Heart left ventricle (tissue), 7 donors: ENCODE data around the genes SH2B2 and RELN.

DNA sequence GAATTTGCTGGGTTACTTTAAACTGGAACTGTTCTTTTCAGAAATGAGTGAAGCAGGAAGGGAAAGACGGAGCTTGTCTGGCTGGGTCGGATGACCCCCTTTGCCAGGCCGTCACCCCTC, 40.0 kb downstream of the CUX1 start:
- PRO-cap, 6 experiments = peak in 1 of 6 experiments; most common plus-strand start position 46 of the sequence (in 1)
- RAMPAGE, long total RNA, 2 experiments = no peak in any of the 2 experiments
- RRBS = no CpG with 5 or more reads among the region's 3 CpGs

DNA sequence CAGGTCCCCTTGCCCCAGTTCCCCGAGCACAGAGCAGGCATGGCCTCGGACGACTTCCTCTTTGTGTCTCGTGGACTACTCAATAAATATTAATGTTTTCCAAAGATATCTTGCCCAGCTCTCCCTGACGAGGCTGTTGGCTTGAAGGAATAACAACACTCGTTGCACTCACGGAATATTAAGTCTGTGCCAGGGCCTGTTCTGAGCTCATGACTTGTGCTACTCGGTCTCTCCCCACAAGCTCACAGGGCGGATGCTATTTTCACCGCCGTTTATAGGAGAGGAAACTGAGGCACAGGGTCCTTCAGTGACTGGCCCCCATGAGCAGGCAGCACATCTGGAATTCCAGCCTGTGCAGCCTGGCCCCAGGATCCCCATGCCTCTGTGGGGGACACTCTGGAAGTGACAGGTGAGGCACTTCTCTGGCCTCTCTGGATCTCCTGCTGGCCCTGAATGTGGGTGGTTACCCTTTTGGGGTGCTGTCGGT, 68.3 kb downstream of the CUX1 start:
- PRO-cap, 6 experiments = no peak in any of the 6 experiments
- RAMPAGE, long total RNA, 2 experiments = no peak in any of the 2 experiments
- RRBS = no CpG with 5 or more reads among the region's 12 CpGs

DNA sequence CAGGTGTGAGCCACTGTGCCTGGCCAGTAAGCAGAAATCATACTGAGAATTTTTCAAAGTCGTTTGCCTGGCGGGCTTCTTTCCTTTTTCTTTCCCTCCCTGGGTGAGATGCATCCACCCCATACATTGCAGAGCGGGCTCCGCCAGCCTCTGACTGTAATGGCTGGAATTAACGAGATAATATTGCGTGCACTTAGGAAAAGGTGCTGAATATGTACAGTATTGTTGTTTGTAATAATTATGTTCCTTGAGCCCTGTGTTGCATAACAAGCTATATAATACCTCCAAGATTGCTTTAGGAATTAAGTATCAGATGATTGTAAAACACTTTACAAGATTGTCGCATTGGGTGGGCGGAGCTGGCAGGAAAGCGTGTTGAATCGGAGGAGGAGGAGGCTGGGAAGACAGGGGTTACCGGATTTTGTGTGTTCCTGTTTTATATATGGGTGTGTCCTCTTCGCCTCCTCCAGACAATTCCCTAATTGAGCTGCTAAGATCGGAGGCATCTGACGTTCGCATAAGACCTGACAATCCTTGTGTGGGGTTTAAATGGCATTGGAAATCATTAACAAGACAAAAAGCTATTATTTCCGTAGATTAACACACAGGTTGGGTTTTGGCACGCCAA, 193.1 kb upstream of the SH2B2 start:
- PRO-cap, 6 experiments = no peak in any of the 6 experiments
- RAMPAGE, long total RNA, 2 experiments = no peak in any of the 2 experiments
- RRBS = no CpG with 5 or more reads among the region's 17 CpGs

GRCh38 chr7:102233957-102234673, 52.6 kb upstream of the SH2B2 start:
- PRO-cap, 6 experiments = no peak in any of the 6 experiments
- RAMPAGE, long total RNA, 2 experiments = no peak in any of the 2 experiments
- RRBS = 94% methylated on average over 4 of the region's 20 CpGs

DNA sequence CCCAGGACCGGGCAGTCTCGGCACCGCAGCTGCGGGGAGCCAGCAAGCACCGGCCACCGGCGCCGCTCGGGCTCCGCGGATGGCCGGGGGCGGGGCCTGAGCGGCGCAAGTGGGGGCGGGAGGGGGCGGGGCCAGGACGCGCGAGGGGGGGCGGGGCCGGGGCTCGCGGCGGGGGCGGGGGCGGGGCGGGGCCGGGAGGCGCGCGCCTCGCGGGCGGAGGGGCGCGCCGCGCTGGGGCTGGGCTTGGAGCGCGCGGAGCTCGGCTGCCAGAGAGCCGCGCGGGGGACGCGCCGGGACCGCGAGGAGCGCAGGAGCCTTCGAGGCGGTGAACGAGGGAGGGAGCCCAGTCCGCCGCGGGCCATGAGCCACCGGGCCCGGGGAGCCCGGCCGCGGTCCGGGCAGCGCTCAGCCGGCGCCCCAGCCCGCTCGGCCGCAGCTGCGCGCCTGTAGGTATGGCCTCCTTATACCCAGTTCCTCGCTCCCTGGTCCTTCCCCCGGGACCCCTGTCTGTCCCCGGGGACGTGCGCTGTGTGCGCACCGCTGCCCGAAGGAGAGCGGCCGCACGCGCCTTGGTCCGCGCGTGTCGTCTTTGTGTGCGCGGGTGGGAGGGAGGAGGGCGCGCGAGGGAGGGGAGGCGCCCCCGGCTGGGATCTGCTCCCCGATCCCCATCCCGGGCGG, at the start of gene SH2B2:
SH2B2 (plus strand) TSS at position 224 of the 678 bp plus-strand sequence.
- PRO-cap, 6 experiments = peak in 6 of 6 experiments; most common plus-strand start position 269 of the sequence (in 6); most common minus-strand start position 81 of the sequence (in 6)
- RAMPAGE, long total RNA, 2 experiments = no peak in any of the 2 experiments
- RRBS = 2% methylated on average over 48 of the region's 98 CpGs

- PRO-cap, 6 experiments = no peak in any of the 6 experiments
- RAMPAGE, long total RNA, 2 experiments = no peak in any of the 2 experiments
- RRBS = 9% methylated on average over 6 of the region's 21 CpGs
These were observed 6.4 kb downstream of the SH2B2 start for GRCh38 chr7:102293102-102293479.

DNA sequence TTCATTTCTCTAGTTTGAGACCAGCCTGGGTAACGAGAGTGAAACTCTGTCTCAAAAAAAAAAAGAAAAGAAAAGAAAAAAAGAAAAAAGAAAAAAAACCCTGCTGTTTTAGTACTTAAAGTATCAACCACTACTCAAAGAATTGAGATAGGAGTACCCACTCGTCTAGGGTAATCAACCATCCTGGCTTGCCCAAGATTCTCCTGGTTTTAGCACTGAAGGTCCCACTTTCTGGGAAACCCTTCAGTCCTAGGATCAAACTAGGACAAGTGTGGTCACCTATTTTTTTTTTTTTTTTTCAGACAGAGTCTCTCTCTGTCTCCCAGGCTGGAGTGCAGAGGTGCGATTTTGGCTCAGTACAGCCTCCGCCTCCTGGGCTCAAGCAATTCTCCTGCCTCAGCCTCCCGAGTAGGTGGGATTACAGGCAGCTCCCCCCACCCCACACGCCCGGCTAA, 6.1 kb upstream of the PRKRIP1 start:
- PRO-cap, 6 experiments = no peak in any of the 6 experiments
- RAMPAGE, long total RNA, 2 experiments = no peak in any of the 2 experiments
- RRBS = no CpG with 5 or more reads among the region's 7 CpGs

GRCh38 chr7:102397358-102397807, 1.2 kb downstream of the PRKRIP1 start:
- PRO-cap, 6 experiments = no peak in any of the 6 experiments
- RAMPAGE, long total RNA, 2 experiments = no peak in any of the 2 experiments
- RRBS = no CpG with 5 or more reads among the region's 5 CpGs

DNA sequence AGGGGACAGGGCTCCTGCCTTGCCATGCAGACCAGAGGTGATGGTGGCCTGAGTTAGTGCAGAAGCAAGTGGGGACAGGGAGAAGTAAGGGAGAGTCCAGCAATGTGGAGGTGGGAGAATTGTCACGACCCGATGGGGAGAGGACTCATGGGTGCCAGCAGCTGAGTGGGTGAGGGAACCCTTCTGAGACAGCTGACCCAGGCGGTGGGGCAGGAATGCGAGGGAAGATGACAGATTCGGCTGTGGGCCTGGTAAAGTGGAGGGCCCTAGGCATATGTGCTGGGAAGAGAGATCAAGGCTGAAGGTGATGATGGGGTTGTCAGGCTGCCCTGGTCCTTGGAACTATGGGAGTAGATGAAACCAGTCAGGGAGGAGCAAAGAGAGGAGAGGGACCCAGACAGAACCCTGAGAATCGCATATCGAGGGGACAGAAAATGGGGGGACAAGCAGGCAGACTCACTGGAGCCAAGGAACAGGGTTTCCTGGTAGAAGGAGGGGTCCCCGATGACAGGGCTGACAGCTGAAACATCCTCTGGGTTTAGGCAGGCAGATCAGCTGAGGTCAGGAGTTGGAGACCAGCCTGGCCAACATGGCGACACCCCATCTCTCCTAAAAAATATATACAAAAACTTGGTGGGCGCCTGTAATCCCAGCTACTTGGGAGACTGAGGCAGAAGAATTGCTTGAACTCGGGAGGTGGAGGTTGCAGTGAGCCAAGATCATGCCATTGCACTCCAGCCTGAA, 3.7 kb upstream of the ORAI2 start:
- PRO-cap, 6 experiments = no peak in any of the 6 experiments
- RAMPAGE, long total RNA, 2 experiments = no peak in any of the 2 experiments
- RRBS = no CpG with 5 or more reads among the region's 11 CpGs

DNA sequence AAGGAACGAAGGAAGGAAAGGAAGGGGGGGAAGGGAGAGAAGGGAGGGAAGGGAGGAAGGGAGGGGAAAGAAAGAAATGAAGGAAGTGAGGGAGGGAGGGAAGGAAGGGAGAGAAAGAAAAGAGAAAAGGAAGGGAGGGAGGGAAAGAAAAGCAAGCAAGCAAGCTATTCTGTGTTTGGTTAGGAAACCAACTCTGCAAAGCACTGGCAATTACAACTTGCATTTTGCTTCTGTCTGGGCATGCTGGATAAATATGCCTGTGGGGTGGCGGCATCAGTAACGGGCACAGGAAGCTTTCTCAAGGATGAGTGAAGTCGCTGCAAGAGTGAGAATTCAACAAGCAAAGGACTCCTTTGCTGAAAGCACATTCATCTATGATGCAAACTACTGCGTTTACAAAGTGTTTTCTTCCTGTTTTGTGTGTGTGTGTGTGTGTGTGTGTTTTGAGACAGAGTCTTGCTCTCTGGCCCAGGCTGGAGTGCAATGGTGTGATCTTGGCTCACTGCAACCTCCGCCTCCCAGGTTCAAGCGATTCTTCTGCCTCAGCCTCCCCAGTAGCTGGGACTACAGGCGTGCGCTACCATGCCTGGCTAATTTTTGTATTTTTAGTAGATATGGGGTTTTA, 2.6 kb upstream of the ORAI2 start:
- PRO-cap, 6 experiments = no peak in any of the 6 experiments
- RAMPAGE, long total RNA, 2 experiments = no peak in any of the 2 experiments
- RRBS = no CpG with 5 or more reads among the region's 9 CpGs

DNA sequence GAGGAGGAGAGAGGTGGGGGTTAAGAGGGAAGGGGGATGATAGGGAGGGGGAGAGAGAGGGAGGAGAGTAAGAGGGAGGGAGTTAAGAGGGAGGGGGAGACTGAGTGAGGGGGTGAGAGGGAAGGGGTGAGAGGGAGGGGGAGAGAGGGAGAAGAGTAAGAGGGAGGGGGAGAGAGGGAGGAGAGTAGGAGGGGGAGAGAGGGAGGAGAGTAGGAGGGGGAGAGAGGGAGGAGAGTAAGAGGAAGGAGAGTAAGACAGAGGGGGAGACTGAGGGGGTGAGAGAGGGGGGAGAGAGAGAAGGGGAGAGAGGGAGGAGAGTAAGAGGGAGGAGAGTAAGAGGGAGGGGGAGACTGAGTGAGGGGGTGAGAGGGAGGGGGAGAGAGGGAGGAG, 5.2 kb downstream of the RASA4B start:
- PRO-cap, 6 experiments = no peak in any of the 6 experiments
- RAMPAGE, long total RNA, 2 experiments = no peak in any of the 2 experiments

DNA sequence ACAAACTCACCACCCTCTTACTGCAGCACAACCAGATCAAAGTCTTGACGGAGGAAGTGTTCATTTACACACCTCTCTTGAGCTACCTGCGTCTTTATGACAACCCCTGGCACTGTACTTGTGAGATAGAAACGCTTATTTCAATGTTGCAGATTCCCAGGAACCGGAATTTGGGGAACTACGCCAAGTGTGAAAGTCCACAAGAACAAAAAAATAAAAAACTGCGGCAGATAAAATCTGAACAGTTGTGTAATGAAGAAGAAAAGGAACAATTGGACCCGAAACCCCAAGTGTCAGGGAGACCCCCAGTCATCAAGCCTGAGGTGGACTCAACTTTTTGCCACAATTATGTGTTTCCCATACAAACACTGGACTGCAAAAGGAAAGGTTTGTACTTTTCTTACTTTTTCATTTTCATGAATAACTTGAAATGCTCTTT, 21.5 kb downstream of the LRRC17 start:
- PRO-cap, 6 experiments = no peak in any of the 6 experiments
- RAMPAGE, long total RNA, 2 experiments = no peak in any of the 2 experiments
- RRBS = no CpG with 5 or more reads among the region's 7 CpGs

DNA sequence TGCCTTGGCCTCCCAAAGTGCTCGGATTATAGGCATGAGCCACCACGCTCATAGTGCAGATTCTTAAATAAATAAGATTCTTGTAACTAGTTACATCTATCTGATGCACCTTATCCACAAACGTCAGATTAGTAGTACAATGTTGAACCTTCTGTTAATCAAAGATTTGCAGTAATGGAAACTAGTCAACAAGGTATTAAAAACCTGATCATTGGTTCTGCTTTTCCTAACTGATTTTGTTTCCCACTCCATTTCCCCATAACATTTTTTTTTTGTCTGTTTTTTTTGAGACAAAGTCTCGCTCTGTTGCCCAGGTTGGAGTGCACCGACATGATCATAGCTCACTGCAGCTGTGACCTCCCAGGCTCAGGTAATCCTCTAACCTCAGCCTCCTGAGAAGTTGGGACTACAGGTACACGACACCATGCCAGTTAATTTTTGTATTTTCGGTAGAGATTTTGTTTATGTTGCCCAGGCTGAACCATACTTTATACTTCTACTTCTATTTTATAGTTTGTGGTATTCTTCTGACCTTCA, 20.7 kb downstream of the PMPCB start:
- PRO-cap, 6 experiments = no peak in any of the 6 experiments
- RAMPAGE, long total RNA, 2 experiments = no peak in any of the 2 experiments
- RRBS = no CpG with 5 or more reads among the region's 7 CpGs

DNA sequence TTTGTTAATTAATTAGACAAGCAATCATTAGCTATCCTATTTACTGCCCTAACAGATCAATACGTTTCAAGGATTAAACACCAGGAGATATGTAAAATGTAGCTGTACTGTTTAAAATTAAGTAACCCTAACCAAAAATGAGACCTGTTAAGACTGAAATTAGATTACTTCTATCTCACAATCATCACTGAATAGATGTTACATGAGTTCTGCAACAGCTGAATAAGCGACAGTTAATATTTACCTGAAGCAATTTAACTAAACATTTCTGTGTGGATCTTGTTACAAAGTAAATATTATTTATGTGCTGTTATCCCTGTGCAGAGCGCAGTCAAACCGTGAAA, 122.6 kb downstream of the RELN start:
- PRO-cap, 6 experiments = no peak in any of the 6 experiments
- RAMPAGE, long total RNA, 2 experiments = no peak in any of the 2 experiments
- RRBS = no CpG with 5 or more reads among the region's 4 CpGs

DNA sequence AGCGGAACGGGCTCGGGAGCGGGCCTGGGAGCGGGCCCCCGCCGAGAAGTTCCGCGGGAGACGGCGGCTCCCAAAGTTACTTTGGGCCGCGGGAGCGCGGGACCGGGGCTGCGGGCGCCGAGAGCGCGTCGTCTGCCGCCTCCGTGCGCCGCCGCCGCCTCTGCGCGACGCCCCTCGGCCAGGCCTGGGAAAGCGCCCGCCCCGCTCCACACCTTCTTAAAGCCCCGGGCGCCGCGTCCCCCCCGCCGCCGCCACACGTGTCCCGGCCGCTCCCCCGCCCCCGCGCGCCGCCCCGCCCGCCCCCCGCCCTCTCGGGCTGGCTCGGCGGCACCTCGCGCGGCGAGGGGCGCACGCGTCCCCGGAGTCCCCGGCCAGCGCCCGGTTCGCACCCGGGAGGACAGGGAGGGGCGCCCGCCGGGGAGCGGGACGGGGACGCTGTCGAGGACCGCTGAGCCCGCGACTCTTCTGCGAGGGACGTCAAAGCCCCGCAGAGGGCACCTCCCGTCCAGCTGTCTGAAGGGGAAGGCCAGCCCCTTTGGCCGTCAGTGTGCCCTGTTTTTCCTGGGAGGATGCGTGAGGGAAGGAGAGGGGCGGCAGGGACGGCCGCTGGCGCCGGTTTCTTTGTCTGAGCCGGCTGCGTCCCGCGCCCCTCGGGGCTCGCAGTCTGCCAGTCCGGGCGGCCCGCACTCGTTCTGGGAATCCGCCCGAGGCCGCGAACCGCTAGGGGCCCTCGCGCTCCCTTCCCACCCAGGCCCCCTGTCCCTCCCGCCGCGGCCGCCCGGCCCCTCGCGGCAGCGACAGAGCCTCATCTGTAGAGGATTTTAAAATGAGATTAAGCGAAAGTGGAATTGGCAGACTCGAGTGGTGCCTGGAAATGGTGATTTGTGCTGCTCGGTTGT, at the start of gene RELN:
RELN (minus strand) TSS at position 188 of the 899 bp plus-strand sequence.
- PRO-cap, 6 experiments = peak in 4 of 6 experiments; most common plus-strand start position 324 of the sequence (in 2); most common minus-strand start position 192 of the sequence (in 4)
- RAMPAGE, long total RNA, 2 experiments = no peak in any of the 2 experiments
- RRBS = 2% methylated on average over 45 of the region's 118 CpGs

- PRO-cap, 6 experiments = no peak in any of the 6 experiments
- RAMPAGE, long total RNA, 2 experiments = no peak in any of the 2 experiments
- RRBS = no CpG with 5 or more reads among the region's 15 CpGs
These were observed 235.1 kb downstream of the LHFPL3 start for GRCh38 chr7:104563436-104563977.

- PRO-cap, 6 experiments = peak in 1 of 6 experiments; most common plus-strand start chr7:104943907 (in 1); most common minus-strand start chr7:104943524 (in 1)
- RAMPAGE, long total RNA, 2 experiments = no peak in any of the 2 experiments
- RRBS = 33% methylated on average over 3 of the region's 18 CpGs
These were observed 70.3 kb upstream of the KMT2E start for GRCh38 chr7:104943265-104944500.

- PRO-cap, 6 experiments = peak in 1 of 6 experiments; most common plus-strand start chr7:104974385 (in 1)
- RAMPAGE, long total RNA, 2 experiments = no peak in any of the 2 experiments
- RRBS = no CpG with 5 or more reads among the region's 5 CpGs
These were observed 40.0 kb upstream of the KMT2E start for GRCh38 chr7:104973766-104974646.

DNA sequence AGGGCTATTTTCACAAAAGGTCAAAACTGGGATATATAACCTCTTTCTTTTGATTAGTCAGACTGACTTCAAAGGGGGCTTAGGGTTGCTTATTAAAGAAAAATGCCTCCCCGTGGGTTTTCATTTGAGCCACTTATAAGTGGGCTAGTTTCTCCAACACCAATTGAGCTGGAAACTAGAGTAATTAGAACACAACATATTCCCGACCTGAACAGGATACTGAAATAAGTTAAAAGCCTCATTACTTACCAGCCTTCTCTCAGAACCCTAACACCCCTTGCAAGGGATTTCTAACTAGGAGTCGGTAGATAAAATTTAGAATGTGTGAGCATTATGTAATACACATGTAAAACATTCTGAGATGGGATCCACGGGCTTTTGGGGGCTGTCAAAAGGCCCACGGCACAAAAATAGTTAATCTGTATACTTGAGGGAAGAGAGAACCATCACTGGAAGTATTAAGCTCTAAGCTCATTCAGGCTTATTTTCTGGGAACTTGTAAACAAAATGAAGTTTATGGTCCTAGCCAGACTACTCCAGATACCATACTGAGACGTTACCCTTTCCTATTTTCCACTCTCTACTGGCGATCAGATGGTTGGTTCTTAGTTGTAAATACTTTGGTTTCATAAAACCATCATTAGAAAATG, 29.3 kb upstream of the KMT2E start:
- PRO-cap, 6 experiments = no peak in any of the 6 experiments
- RAMPAGE, long total RNA, 2 experiments = no peak in any of the 2 experiments
- RRBS = no CpG with 5 or more reads among the region's 7 CpGs

- PRO-cap, 6 experiments = no peak in any of the 6 experiments
- RAMPAGE, long total RNA, 2 experiments = no peak in any of the 2 experiments
- RRBS = no CpG with 5 or more reads among the region's 10 CpGs
These were observed 17.0 kb downstream of the KMT2E start for GRCh38 chr7:105030882-105031500.